Cytotoxic T cell (primary cell): ENCODE measurements around the gene NOX3.

DNA sequence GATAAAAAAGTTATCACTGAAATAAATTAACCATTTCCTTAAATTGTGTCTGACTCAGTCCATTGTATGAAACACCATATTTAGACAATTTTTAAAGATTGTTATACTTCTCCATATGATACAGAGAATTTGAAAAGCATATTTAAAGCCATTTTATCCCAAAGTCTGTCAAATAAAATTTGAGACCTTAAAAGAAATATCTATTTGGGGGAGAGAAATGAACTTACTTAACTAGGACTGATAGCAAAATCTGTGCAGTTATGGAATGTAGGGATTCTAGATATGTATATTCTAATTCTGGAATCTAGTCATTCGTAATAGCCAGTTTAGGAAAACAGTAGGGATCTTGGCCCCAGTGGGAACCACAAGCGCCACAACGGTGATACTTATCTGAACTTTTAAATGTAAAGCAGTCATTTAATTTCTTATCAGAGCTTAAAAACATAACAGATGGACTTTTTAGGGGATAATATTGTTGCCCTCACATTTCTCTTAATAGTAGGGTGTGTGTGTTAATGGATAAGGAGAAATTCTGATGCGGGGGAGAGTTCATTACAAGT is 110.2 kb downstream of the SCAF8 start:
- PRO-cap, 2 experiments = no peak in any of the 2 experiments

DNA sequence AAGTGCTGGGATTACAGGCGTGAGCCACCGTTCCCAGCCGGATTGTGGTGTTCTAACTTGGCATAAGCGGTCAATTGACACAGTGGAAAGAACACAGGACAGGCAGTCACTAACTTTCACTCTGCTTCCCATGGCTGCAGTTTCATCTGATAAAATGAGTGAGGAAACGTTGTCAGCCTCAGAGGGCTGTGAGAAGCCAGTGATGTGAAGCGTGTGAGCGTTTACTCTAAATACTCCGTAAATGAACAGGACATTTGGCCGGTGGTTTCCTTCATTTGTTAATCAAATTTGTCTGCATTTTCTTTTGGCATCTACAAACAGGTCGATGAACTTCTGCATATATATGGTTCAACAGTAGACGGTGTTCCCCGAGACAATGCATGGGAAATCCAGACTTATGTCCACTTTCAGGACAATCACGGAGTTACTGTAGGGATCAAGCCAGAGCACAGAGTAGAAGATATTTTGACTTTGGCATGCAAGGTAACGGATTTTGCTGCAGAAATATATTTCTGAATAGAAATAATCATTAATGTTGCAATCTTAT is 87.2 kb upstream of the CLDN20 start:
- PRO-cap, 2 experiments = no peak in any of the 2 experiments

DNA sequence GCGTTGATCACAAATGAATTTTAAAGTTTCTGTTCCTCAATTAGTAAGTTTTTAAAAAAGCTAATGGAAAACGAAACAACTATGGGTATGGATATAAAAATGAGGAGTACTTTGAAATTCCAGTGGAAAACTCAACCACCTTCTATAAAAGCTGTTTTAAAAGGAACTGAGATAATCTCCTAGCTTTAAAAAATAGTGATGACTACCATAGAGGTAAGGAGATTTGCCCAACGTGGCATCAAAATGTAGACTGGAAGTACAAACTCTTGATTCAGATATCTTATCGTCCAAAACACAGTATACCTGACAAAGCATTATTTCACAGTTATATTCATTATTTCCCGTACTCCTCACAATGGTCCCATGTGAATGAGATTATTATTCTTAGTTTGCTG is 1.1 kb upstream of the TFB1M start:
- PRO-cap, 2 experiments = no peak in any of the 2 experiments

DNA sequence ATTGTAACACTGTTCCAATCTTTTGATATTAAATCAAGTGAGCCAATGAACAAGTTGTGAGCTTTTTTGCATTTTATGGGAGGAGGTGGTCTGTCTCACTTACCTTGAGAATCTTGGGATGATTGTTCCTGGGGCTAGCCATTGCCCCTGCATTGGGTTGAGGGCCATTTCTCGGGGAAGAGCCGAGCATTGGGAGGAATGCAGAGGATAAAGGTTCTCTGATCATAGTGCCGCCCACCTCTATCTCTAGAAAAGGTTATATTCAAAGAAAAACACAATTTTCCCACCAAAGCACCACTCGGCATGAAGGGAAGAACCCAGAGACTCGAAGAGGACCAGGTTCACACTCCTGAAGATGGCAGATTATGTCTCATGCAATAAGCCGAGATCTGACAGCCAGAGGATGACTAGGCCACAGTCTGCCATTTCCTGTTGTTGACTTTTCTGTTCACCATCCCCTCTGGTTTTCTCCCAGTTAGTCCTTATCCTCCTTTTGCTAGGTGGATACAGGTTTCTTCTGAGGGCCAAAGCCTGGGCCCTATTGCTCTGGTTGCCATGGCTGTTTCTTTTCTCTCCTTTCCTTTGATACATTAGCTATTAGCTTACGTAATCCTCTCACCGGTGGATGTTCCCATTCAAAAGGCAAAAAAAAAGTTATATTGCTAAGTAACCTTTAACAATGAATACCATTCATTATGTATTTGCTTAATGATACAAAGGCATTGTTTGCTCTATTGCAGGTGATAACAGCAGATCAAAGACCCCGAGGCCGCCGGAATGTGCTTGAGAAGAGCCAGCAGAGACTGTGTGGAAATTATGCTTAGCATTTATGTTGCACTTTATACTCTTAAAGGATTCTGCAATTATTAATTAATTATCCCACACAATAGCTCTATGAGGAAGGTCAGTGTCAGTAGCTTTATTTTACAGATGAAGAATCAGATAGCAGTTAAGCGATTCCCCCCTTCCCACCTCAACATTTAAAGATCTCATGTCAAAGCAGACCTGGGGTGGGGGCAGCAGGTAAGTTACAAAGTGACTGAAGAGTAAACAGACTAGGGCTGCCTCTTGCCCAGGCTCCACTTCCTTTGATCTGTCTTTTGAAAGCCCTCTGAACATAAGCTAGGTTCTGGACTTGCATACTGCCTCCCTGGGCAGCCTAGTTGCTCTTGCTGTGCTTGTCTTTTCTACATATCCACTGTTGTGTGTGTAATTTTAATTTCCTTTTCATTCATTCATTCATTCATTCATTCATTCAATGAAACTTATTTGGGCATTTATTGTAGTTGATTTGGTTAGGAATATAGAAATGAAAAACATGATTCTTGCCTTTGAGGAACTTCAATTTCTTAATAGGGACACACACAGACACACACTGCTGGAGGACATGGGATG is 14.4 kb upstream of the TFB1M start:
- PRO-cap, 2 experiments = no peak in any of the 2 experiments

DNA sequence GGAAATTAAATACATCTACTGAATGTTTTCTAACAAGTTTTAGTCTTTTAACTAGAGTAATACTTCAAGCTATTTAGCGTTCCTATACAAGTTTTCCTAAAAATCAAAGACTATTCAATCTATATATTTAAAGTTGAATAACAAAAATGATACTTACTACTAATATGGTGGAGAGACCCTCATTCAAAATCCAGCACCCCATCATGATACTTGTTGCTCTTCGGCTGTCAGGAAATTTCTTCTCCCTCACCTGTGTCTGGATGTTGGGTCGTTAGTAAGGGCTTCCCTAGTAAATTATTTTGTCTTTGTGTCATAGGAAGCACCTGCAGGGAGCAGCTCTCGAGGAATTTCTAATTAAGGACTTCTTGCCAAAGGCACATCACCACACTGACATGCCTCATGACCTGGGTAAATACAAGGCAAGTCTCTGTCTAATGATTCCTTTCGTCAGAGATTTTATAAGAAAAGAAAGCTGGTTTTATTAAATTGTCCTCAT is at the start of gene NOX3:
NOX3 (minus strand) TSS at position 244 of the 496 bp plus-strand sequence.
- PRO-cap, 2 experiments = no peak in any of the 2 experiments

DNA sequence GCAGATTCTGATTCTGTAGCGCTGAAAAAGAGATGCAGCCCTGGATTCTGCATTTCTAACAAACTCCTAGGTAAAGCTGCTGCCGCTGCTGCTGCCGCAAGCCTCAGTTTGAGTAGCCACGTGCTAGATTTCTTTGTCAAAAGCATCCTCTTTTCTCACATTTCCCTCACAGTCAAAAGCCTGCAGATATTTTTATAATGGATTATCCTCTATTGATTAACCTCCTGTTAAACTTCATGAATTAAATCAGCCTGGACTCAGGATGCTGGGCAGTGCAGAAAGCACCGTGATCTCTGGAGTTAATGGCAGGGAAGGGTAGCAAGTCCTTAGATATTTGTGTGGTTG is 178.5 kb upstream of the NOX3 start:
- PRO-cap, 2 experiments = no peak in any of the 2 experiments

DNA sequence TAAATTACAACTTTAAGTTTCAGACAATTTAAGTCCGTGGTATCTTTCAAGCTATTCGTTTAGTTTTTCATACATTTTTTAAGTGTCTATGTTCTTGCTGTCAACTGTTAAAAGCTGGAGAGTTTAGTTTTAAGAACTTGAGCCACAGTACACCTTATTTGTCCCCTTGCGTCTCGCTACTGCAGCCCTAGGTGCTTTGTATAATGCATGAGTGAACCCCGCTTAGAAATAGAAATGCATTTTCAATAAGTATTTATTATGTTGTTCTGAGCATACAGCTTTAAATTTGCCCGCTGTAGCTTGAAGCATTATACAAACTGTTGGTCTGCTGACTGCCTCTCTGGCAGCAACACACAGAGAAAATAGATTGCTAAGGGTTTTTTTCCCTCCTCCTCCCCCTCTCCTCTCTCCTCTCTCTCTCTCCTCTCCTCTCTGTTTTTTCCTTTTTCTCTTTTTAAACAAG is 91.0 kb upstream of the ARID1B start:
- PRO-cap, 2 experiments = no peak in any of the 2 experiments

- PRO-cap, 2 experiments = no peak in any of the 2 experiments
Measured at GRCh38 chr6:156688020-156688631, 89.1 kb upstream of the ARID1B start.

DNA sequence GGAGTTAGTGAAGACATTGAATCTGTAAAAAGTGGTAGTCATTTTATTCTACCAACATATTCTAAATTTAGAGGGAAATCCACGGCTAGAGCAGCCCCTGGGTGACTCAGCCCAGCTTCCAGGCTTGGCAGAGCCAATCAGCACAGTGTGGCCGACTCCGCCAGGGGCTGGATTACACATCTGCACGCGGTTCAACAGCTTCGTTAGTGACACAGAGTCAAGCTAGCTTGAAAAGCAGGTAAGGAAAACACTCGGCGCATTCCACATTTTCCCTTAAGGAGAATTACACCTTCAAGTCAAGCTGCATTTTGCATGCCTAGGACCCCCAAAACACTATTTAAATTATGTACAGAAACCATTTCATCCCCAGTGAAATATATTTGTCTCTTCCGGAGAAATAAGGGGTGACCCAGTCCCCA is 58.5 kb upstream of the ARID1B start:
- PRO-cap, 2 experiments = no peak in any of the 2 experiments

- PRO-cap, 2 experiments = peak in 2 of 2 experiments; most common plus-strand start chr6:156720339 (in 1); most common minus-strand start chr6:156719926 (in 2)
Measured at GRCh38 chr6:156719431-156720513, 57.4 kb upstream of the ARID1B start.

- PRO-cap, 2 experiments = no peak in any of the 2 experiments
Measured at GRCh38 chr6:156774419-156775032, 2.7 kb upstream of the ARID1B start.

DNA sequence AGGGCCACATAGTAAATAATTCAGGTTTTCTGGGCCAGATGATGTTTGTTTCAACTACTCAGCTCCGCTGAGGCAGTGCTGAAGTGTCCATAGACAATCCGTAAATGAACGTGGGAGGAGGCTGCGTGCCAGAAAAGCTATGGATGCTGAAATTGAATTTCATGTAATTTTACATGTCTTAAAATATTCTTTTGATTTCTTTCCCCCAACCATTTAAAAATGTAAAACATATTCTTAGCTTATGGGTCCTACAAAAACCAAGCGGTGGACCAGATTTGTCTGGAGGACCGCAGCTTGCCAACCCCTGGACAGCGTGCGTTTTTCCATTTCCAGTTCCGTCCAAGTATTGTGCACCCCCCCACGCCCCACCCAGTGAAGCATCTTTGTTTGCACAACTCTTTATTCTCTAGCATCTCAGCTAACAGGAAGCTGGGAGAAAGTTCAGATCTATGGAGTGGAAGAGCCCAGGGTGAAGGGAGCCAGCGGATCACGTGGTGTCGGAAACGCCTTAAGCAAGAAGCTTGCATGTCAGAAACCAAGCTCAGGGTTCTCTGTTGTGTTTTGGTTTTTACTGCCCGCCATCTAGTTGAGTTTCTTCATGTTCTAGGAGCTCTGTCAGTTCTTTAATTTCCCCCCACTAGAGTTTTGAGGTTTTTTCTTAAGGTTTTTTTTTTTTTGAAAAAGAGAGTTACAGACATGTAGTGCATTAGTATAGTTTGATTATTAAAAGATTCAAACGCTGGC is 29.8 kb downstream of the ARID1B start:
- PRO-cap, 2 experiments = peak in 1 of 2 experiments; most common plus-strand start position 448 of the sequence (in 1)

- PRO-cap, 2 experiments = no peak in any of the 2 experiments
Measured at GRCh38 chr6:156846855-156847671, 69.9 kb downstream of the ARID1B start.

DNA sequence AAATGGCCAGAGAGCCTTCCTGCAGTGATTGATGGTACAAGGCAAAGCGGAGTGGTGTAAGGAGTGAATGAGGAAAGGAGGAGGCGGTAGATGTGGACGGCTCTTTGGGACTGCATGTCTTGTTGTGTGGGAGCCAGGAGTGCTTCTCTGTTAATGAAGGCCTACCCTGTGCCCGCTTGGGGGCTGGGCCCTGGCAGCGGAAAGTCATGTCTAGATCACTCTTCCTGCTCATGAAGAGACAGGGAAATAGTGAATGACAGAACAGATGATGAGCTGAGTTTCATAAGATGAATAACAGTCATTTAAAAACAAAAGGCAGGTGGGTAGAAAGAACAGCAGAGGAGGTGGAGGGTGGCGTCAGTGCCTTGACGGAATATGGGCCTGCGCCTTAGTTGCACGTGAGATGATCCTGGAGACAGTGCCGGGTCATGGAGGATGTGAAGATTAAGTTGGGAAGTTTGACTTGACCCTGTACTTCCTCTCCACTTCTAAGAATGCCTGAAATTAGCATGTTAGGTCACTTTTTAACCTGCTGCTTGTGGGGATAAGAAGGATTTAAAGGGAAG is 85.5 kb downstream of the ARID1B start:
- PRO-cap, 2 experiments = no peak in any of the 2 experiments

GRCh38 chr6:156936725-156937293 is 159.6 kb downstream of the ARID1B start:
- PRO-cap, 2 experiments = no peak in any of the 2 experiments

- PRO-cap, 2 experiments = no peak in any of the 2 experiments
Measured at GRCh38 chr6:157033139-157033924, 256.2 kb downstream of the ARID1B start.

DNA sequence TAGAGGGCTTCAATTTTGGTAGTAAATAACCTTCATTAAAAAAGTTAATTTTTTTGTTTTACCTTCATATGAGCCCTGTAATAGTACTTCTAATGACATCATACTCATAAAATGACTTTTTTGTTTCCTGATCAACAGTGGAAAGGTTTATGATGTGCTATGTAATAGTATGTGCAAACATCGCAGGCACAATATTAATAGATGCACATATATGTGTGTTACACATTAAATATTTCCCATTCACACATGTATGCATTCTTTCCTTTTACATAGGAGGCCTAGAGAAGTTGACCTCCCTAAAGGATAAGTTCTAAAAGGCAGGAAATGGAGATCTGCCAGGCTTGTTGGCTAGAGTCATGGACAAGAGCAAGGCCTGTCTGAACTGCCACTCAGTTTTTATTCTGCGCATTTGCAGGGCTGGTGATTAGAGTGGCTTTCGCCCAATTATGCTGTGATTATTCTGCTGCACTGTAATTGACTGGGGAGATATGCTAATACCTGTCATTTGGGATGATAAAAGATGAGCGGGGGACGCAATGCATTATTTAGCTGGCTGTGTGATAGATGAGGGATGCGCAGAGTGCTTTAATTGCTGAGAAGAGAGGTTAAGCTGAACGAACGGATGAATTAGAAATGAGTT is 272.6 kb downstream of the TMEM242 start:
- PRO-cap, 2 experiments = no peak in any of the 2 experiments

DNA sequence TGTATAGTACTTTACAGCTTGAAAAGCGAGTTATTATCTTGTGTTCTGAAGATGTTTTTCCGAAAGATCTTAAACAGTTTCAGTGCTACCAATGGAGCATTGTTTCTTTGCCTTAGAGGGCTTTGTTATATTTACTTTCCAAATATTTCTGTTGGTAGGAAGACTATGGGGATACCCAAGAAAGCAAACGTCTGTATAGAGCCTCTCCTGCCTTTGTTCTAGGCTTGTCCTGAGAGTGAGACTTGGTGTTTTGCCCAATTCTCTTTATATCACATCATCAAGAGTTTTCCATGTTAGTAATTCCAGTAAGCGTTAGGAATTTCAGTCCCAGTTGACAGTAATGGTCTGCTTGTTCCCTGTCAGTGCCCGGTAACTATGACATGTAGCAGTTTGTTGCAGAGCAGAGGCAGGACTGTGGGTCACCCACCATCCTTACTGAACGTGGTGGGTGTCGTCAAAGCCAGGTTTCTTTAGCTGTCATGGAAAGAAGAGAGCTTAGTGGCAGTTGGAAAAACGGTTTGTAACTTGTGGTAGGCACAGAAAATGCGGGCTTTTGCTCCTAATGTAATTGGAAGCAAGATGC is 189.0 kb downstream of the TMEM242 start:
- PRO-cap, 2 experiments = no peak in any of the 2 experiments

DNA sequence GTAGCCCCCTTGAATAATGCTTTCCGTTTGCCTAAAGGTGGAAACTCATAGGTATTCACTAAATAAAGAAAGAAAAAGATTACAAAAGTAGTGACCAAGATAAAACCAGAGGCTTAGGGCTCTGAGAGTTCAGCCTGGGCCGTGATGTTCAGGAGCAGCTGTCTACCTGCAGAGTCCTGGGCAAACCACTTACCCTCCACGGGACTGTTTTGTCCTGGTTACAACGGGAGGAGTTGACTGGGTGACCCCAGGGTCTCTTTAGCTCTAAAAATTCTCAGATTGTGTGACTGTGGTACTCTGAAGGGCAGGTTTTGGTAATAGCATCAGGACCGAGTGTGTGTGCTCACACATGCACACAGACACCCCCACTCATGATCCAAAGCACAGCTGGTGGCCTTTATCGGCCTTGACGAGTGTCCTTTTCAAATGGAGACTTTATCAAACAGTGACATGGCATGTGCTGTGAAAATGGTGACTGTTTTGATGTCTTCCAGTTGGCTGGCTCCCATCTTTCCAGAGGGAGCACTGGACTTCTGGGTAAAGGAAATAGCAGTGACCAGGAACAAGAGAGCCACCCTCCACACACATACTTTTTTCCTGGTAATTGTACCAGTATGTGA is 52.5 kb downstream of the ZDHHC14 start:
- PRO-cap, 2 experiments = no peak in any of the 2 experiments

GRCh38 chr6:157606700-157606966 is 216.4 kb upstream of the SNX9 start:
- PRO-cap, 2 experiments = no peak in any of the 2 experiments